Smooth muscle cell (in vitro differentiated cells): ENCODE results near the gene RTCB.

DNA sequence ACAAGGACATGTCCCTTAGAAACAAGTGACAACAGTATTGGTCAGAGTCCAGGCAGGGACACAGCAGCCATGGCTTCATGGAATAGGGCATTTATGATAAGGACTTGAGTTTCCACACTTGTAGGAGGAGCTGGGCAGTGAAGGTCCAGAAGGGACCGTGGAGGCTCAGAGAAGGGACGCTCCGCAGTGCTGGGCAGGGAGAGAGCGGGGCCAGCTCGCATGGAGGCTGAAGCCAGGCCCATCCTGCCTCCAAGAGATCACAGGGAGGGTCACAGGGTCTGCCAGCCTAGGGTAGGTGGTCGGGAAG, 22.9 kb upstream of the RFPL3 start:
- RAMPAGE, long total RNA, result no peak

DNA sequence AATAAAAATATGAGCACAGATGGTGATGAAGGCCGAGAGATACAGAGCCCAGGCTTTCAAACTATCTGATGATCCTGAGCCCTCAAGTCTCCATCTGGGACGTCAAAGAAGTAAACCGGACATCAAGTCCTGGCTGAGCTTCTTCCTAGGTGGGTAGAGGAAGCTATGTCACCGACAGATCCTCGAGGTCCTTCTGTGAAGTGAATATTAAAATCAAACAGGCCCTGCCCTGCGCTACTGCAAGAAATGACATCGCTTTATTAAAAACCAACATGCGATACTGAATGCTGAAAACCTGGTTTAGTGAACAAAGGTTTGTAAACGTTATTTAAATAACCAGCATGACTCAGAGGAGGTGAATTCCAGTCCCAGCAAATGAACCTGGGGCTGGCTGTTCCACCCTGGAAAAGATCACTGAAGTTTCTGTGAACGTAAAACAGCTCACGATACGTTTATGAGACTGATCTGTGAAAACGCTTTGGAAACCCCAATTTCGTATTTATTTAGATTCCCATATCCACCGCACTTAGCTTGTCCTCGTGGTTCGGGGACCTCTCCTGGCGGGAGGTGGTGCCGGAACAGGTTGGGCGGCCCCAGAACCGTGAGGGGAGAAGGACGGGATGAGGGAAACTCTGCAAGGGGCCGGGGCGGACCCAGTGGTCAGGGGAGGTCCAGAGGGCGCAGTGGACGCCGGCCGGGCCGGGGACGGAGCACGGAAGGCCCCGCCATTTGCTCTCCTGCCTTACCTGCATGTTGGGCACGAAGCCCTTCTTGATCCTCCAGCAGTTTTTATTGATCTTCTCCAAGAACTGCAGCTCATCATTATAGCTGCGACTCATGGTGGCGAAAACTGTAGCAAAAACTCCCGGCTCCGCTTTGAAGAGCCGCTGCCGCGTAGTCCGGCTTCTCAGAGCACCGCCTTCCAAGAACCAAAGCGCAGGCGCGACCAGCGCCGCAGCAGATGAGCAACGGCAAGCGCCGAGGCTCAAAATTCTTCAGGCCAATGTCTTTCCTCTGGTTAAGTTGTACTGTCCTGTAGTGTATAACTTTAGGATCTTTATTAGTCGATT, at the start of gene RTCB:
RTCB (minus strand) TSS at position 930 of the 1,070 bp plus-strand sequence.
- RAMPAGE, long total RNA, result start-site peak on the minus strand centred at position 897 of the sequence, 49 bp wide, 508 and 451 reads in 2 replicates

GRCh38 chr22:32477474-32478448, 3.1 kb downstream of the FBXO7 start:
- RAMPAGE, long total RNA, result no peak

DNA sequence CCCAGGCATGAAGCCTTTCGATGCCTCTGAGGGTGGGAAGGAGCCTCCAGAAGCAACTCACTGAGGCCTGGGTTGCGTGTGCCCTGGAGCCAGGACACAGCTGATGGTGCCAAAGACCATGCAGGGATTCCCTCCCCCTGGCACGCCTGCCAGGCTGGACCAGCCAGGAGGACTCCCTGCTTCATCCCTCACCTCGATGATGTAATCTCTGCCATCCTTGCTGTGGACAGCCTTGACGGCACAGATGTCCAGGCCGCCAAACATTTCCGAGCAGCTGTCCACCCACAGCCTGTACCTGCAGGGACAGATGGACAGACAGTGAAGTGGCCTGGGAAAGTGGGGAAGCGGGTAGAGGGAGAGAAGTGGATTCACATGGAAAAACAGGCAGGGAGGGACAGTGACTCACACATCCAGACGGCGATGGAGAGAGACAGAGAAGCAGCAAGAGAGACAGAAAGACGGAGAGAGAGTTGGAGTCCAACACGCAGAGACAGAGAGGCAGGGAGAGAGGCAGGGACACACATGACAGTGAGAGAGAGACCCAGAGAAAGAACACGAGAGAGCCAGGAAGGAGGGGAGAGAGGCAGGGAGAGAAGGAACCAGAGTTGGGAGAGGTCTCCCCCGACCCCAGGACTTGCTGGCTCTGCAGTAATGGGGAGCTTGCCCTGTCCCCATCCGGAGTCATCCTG, 59.1 kb downstream of the FBXO7 start:
- RAMPAGE, long total RNA, result no peak

- RAMPAGE, long total RNA, result no peak
Measured at GRCh38 chr22:32534937-32535320, 60.3 kb downstream of the FBXO7 start.

GRCh38 chr22:32557477-32558100, 83.0 kb downstream of the FBXO7 start:
- RAMPAGE, long total RNA, result no peak

GRCh38 chr22:32583740-32584572, 109.3 kb downstream of the FBXO7 start:
- RAMPAGE, long total RNA, result no peak

- RAMPAGE, long total RNA, result no peak
Measured at GRCh38 chr22:32622416-32623075, 147.9 kb downstream of the FBXO7 start.

DNA sequence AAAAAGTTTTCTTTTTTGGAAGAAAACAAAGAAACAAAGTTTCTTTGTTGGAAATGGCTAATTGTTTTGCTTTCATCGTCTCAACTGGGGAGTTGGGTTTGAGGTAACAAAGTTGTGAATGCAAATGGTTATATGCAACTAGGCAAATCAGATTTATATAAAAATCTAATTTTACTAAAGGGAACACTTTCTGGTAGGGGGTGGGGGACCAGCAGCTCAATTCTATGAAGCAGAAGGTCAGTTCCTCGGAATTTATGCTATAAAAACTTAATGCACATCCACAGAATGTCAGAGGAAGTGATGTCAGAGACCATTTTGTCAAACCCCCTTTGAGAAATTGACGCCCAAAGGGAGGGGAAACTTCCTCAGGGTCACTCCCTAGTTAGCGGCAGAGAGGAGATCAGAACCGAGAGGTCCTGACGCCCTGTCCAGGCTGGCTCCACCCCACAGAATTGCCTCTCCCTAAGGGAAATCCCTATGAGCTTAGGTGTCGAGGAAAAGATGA, 149.1 kb upstream of the TIMP3 start:
- RAMPAGE, long total RNA, result no peak

DNA sequence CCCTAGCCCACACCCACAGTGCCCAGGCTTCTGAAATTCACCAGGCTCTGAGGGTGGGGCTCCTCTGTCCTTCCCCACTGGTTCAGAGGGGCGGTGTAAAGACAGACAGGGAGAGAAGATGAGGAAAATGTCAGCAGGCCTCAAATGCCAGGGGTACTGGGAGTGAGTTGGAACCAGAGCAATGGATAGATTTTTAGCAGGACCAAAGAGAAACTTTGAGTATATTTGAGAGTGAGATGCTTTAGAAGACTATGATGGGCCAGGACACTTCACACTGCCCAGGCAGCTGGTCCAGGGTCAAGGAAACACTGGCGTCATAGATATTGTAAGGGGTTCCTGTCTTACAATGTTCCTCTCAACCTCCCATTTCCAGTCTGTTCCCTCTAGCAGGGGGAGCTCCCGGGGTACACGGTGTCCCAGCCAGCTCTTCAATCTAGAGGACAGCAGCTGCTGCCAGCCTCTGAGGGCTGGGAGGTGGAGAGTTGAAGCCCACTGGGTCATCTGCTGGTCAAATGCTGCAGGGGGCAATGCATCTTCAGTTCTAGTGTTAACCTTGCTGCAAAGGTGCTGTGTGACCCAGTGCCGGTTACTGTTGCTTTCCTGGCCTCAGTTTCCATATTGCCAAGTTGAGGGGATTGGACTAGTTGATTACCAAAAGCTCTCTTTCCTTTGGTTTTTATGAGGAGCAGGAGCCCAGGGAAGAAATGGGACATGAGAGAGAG, 40.7 kb upstream of the TIMP3 start:
- RAMPAGE, long total RNA, result no peak

DNA sequence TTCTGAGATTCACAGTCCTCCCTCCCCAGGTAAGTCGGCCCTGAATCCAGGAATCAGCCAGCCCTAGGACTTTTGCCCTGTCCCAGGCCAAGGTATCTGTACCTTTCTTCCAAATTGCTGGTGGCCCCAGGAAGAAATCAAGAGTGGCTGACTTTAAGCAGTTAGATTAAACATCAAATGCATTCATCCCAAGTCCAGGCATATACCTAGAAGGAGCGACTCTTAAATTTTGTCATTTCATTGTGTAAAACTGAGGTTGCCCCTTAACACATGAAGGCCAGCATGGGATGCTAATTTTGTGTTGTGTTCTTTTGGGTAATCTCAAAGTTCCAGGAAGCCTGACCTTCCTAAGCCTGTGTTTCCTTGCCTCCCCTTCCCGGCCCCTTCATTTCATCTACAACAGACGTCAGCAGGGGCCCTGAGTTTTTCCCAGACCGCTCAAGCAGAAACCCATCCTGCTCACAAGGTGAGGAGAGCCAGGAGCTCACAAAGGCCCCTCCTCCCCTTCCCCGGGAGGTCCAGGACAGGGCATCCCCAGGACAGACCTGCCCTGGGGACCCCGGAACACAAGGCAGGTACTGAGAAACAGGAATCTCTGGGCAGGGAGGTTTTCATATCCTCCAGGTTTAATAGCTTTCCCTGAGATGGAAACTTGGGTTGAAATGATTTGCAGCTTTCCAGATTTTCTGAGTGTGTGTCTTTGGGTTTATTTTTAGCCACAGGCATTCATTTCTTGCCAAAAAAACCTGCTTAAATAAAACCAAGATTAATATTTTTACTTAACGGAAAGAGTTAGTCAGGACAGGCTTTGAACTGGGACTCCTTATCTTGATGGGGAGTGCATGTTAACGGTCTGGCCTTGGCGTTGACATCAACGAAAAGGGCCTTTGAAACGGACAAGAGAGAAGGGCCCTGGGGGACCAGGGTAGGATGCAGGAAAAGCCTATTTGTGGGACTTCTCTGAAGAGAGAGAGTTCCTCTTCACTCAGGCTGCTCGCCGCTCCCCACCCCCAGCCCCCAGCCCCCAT, 38.3 kb downstream of the TIMP3 start:
- RAMPAGE, long total RNA, result no peak

DNA sequence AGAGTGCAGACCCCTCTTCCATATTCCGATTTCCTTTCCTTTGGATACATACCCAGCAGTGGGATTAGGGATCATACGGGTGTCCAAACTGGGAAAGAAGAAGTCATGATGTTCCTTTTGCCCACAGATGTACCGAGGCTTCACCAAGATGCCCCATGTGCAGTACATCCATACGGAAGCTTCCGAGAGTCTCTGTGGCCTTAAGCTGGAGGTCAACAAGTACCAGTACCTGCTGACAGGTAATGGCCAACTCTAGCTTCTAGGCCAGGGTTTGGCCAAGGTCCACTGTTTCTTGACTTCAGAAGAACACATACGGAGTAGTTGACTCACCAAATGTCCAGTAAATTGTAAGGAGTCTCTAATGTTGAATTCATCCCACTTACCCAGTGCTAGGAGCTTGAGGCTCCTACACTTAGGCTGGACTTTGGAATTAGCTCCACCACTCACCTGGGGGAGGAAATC, 55.6 kb downstream of the TIMP3 start:
- RAMPAGE, long total RNA, result start-site peak on the plus strand centred at position 184 of the sequence, 111 bp wide, 1,994 and 486 reads in 2 replicates

GRCh38 chr22:33614264-33614706, 306.0 kb downstream of the LARGE1 start:
- RAMPAGE, long total RNA, result no peak

DNA sequence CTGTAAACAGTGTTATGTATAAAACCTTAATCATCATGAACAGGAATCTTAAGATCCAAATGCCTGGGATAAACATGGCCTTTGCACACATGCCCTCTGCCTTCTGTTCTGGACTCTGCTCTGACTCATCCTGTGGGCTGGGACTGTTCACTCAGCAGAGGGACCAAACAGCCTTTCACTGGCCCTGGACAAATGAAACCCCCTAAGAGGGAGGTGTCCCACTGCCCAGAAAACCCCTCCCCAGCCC, 53.1 kb downstream of the LARGE1 start:
- RAMPAGE, long total RNA, result no peak

DNA sequence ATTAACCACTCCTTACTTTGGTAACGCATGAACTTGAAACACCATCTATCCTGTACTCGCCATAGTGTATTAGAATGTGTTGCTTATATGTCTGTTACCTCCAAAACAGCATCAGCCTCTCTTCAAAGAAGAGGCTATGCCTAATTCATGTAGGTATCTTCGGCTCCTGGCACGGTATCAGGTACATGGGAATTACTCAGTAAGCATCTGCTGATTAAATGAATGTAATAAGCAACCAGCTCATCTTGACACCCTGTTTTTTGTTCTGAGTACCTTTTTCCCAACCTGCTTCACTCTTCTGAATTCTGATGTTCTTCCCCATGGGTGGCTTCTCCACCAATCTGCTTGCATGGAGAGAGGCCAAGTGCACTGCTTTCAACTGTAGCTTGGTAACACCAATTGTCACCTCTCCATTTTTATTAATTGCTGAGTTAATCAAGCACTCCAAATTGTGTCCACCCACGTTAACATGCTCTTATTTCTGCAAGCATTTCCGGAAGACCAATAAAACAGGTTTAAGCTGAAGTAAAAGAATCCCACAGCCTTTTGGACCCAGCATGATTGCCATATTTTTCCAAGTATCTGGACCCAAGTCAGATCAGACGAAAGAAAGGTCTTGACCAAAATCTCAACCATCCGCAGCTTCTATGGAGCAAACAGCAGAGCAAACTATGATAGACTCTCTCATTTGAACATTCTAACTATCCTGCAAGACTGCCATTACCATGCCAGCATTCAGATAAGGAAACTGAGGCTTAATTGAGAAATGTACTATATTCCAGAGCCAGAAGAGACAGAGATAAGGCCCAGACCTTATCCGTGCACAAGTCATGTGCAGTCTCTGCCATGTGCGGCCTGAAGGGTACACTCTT, 40.4 kb downstream of the LARGE1 start:
- RAMPAGE, long total RNA, result no peak

DNA sequence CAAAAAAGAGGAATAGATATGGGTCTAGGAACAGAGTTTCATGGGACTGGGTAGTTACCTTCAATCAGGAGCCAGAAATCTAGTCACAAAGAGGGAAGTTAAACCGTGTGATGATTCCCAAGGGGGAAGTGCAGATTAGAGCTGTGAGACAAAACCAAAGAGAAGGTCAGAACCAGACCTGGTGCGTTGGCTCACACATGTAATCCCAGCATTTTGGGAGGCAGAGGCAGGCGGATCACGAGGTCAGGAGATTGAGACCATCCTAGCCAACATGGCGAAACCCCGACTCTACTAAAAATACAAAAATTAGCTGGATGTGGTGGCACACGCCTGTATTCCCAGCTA, 42.2 kb upstream of the LARGE1 start:
- RAMPAGE, long total RNA, result no peak

GRCh38 chr22:34236540-34236870, 316.2 kb upstream of the LARGE1 start:
- RAMPAGE, long total RNA, result no peak

DNA sequence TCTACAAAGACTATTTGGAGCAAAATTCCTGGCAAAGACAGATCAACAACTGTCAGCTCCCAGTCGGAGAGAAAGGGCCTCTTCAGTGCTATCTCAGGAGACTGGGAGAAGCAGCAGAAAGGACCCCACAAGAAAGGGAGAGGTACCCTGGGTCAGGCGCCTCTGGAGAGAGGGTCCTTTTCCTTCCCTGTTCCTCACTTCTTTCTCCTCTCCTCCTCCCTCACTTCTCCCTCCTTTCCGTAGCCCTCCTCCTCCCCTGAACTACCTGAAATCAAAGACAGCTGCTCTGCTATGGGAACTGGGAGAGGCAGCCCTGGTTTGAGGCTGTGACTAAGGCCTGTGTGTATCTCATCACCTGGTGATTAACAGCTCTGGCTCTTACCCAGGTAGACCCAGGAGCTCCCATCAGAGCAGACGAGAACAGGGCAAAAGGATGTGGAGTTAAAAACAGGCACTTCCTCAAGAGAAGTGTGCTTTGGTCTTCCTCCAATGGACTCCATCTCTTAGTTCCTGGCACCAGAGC, 5.7 kb downstream of the ISX start:
- RAMPAGE, long total RNA, result no peak

DNA sequence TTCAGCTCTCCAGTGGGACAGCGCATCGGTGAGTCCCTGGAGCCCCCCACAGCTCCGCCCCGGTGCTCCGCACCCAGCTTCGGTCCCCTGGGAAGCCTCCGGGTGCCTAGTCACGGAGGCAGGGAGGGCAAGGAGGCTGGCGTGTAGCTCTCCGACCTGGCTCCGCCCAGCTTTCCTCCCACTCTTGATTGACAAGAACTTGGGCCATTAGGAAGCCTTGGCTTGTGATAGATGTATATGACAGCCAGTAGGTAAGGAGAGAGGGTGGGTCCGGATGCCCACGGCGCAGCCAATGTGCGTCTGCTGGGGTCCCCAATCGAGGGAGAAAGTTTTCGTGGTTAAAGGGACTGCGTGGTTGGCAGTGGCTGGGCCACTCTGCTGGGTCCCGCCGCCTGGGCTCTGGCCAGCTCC, 264 bp downstream of the TOM1 start:
- RAMPAGE, long total RNA, result no peak

- RAMPAGE, long total RNA, result no peak
Measured at GRCh38 chr22:35342151-35342466, 38.8 kb upstream of the HMOX1 start.